ENCODE results near the gene SERPINB4.

DNA sequence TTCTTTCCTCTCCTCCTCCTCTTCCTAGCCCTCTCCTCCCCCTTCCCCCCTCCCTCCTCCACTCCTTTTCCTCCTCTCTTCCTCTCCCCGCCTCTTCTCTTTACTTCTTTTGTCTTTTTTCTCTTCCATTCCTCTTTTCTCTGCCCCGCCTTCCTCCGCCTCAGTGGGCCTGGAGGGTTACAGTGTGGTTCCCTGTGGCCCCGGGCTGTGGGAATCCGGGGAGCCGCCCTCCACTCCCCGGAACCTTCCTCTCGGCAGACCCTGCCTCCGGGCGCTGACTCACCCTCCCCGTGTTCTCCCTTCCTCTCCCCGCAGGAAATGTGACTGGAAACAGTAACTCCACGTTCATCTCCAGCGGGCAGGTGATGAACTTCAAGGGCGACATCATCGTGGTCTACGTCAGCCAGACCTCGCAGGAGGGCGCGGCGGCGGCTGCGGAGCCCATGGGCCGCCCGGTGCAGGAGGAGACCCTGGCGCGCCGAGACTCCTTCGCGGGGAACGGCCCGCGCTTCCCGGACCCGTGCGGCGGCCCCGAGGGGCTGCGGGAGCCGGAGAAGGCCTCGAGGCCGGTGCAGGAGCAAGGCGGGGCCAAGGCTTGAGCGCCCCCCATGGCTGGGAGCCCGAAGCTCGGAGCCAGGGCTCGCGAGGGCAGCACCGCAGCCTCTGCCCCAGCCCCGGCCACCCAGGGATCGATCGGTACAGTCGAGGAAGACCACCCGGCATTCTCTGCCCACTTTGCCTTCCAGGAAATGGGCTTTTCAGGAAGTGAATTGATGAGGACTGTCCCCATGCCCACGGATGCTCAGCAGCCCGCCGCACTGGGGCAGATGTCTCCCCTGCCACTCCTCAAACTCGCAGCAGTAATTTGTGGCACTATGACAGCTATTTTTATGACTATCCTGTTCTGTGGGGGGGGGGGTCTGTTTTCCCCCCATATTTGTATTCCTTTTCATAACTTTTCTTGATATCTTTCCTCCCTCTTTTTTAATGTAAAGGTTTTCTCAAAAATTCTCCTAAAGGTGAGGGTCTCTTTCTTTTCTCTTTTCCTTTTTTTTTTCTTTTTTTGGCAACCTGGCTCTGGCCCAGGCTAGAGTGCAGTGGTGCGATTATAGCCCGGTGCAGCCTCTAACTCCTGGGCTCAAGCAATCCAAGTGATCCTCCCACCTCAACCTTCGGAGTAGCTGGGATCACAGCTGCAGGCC, 59.7 kb downstream of the TNFRSF11A start:
- RRBS: 91% methylated on average over 20 of the region's 61 CpGs

- RRBS: no CpG with 5 or more reads among the region's 10 CpGs
Measured at GRCh38 chr18:62525537-62526007, 2.7 kb downstream of the ZCCHC2 start.

GRCh38 chr18:62538939-62540140, 16.5 kb downstream of the ZCCHC2 start:
- RRBS: no CpG with 5 or more reads among the region's 14 CpGs

DNA sequence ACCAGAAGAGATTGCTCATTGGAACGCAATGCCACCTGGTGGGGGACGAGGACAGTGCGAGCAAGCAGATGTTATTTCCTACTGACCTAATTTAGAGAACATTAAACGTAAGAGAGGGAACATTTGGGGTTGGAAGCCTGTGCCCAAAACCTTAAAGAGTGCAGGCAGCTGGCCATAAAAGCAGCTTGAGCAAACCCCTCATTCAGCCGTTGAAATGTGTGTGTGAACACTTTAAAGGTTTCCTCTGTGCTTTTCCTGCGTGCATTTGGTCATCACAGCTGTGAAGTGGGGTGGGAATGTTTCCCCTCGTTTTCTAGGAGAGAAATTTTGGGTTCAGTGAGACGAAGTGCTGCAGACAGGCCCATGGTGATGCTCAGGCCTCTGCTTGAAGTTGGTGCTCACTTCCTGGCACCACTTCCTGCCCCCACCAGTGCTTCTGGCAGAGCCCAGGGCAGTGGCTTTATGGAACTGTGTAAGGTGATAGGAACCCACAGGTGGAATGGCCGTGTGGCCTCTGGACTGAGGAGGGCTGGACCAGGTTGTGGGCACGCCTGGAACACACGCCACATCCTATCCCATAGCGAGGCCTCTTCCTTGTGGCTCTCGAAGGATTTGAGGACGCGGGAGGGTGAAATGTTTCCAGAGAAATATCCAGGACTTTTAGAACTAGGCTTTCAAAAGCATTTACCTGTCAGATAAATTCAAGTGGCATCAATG, 61.8 kb downstream of the ZCCHC2 start:
- RRBS: no CpG with 5 or more reads among the region's 15 CpGs

DNA sequence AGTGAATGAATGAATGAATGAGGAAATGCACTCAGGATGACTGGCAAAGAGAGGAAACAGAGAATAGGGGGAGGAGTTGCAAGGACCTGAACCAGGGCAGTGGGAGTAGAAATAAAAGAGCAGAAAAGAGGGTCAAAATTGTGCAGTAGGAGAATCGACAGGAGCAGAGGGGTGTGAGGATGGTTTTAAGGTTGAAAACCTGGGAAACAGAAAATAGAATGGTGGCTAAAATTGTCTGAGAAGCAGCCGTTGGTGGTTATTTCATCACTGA, 64.0 kb upstream of the PHLPP1 start:
- RRBS: no CpG with 5 or more reads among the region's 2 CpGs

GRCh38 chr18:62744046-62744931, 28.9 kb downstream of the PHLPP1 start:
- RRBS: no CpG with 5 or more reads among the region's 3 CpGs

DNA sequence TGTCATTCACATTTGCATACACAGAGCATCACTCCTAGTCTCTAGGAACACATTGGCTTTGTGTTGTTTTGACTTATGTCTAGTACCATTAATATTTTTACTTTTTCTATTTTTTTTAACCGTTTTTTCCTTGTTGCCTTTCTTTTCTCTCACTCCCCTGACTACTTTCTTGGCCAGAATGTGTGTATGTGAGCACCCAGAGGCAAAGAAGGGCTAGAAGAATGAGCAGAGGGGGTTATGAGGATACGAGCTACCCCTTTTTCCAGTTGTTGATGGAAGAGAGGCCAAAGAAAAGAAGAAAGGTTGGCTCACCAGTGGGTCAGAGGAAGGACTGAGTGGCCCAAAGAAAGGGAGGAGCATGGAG, 86.5 kb downstream of the PHLPP1 start:
- RRBS: no CpG with 5 or more reads among the region's 2 CpGs

- RRBS: no CpG with 5 or more reads among the region's 21 CpGs
Measured at GRCh38 chr18:63141145-63142372, 178.0 kb downstream of the BCL2 start.

DNA sequence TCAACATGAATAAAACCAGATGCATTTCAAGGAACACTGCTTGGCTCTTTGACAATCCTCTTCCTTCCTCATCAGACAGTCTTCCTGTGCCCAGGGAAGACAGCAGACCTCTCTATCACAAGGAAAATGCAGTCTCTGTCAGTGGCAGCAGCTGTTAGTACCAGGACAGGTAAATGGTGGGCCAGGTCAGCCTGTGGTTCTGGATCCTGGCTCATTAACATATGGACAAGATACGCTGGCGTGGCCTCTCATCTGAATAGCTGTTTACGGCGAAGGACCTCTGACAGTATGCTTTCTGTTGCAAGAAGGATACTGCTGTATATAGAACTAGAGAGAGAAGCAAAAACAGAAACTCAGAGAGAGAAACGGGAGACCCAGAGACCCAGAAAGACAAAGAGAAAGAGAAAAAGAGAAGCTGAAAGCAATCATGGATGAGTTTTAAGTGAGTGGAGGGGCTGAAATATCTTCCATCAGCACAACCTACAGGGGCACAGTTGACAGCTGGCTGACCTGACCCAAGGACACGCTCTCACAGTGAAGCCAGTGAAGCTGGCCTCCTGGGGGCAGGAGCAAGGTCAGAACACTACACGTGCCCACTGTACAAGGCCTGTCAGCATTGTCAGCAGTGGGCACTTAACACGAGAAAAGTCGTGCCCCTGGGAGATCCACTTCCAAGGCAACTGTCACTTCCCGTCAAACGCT, 176.6 kb downstream of the BCL2 start:
- RRBS: no CpG with 5 or more reads among the region's 11 CpGs

GRCh38 chr18:63154742-63155797, 164.5 kb downstream of the BCL2 start:
- RRBS: no CpG with 5 or more reads among the region's 29 CpGs

DNA sequence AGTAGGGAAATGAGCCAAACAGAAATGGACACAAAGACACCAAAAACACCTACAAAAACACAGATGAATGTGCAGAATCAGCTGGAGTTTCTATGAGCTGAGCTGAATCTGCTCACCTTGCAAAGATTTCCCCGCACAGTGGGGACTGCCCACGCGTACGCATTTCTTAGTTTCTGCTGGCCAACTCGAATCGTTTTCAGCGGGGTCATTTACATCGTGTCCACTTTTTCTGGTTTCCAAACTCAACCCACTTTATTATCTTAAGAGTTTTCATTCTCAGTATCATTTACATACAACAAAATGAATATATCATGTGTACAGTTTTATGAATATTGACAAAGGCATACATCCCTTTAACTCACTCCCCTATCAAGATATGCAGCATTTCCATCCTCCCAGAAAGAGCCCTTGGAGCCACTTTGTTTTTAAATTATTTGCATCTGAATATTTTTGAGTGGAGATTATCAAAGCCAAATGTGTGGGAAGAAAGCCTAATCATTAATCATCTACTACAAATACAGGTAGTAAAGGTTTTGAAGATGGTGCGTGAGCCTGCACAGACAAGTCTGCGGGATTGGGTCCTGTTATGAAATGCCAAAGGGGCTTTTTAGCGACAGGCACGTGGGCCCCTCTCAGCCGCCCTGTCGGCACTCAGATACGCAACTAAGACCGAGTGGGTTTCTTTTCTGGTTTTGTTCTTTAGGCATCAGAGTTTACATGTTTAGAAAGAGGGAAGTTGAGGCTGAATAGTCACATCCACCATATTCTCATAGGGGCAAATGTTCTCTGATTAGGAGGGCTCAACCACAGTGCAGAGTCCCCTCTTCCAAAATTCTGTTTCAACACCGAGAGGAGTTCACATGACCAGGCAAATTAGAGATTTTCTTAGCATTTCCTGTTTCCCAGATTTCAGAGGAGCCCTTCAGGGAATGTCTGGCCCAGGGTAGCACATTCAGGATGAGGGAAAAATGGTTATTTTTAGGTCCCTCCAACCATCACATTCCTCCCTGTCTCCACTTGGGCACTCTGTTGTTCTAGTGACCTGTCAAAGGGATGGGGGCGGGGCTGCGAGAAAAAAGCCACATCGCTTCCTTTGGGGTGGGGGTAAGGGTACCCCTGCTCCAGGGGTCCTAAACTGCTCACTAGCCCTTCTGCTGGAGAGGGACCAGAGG, 159.5 kb downstream of the BCL2 start:
- RRBS: no CpG with 5 or more reads among the region's 20 CpGs

DNA sequence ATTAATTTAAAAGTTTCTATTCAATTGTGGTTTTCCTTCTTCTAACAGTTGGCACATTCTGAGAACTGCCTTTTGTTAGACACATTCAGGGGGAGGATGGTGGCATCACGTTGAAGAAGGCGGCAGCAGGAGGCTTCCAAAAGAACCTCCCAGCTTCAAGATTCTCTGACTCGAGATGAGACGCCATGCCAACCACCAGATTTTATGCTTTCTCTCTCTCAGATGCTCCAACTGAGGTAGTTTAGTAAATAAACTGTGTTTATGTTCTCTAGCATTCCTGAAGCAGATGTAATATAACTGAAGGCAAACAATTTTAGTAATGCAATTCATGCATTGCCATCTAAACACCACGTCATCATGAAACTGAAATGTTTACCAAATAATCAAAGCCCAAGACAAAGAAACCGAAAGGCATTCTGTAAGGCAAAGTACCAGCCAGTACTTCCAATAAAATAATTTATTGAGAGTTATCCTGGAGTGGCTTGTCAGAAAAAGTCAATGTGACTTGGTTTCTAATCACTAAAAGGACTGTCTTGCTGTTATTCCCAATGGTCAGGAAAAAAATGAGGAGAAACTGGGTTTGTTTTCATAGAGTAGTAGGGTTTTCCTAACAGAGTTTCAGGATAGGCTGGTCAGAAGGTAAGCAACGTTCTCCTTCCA, 102.6 kb downstream of the BCL2 start:
- RRBS: no CpG with 5 or more reads among the region's 7 CpGs

DNA sequence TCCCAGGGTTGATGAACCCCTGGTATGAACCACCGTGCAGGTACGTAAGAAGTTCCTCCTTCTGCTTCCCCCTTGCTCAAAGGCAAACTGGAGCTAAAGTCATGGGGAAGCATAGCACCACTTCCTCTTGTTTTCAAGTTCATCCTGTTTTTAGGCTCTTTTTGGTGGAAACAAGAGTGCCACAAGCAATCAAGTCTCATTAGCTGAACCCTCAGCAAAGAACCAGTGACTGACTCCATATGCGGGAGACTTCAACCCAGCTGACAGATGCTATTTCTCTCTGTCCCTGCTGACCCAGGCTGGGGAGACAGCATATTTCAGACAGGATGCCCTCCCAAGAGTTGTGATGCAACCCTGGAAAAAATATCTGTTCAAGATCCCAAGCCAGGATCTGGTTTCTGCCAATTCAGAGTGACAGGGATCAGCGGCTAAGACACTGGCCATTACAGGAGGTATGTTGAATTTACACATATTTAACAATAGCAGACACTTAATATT, 47.6 kb downstream of the BCL2 start:
- RRBS: no CpG with 5 or more reads among the region's 4 CpGs

DNA sequence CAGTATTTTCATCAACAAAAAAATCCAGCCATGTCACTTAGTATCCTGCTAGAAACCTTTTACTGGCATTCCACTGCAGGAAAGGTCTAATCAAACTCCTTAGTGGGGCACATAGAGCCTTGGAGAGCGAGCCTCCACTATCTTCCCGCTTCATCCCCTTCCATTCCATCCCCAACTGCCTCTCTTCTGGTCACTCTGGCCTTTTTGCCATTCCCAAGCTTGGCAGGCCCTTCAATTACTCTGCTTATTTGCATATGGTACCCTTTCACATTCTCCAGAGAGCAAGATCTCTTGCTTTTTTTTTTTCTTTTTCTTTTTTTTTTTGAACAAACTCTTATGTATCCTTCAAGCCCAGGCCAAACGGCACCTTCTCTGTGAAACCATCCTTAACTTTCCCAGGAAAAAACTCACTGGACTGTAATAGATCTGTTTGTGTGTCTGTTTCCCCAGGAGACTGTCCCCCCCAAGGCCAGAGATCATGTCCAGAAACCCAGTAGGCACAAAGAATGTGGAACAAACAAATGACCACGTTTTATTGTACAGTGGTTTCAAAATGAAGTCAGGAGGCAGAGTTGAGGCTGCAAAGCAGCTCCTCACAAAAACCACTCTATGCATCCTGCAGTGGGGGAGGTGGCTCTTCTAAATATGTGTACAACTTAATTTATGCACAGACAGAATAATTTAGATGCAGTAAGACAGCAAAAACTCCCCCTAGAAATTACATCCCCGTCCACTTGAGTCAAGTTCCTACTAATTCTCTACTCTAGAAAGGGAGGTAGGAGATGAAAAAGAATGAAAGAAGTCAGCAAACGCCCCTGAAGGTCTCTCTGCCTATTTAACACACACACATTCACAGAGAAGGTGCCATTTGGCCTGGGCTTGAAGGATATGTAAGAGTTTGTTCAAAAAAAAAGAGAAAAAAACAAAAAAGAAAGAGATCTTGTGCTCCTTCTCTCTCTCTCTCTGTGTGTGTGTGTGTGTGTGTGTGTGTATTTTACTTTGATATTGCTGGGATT, 19.8 kb downstream of the BCL2 start:
- RRBS: no CpG with 5 or more reads among the region's 6 CpGs

DNA sequence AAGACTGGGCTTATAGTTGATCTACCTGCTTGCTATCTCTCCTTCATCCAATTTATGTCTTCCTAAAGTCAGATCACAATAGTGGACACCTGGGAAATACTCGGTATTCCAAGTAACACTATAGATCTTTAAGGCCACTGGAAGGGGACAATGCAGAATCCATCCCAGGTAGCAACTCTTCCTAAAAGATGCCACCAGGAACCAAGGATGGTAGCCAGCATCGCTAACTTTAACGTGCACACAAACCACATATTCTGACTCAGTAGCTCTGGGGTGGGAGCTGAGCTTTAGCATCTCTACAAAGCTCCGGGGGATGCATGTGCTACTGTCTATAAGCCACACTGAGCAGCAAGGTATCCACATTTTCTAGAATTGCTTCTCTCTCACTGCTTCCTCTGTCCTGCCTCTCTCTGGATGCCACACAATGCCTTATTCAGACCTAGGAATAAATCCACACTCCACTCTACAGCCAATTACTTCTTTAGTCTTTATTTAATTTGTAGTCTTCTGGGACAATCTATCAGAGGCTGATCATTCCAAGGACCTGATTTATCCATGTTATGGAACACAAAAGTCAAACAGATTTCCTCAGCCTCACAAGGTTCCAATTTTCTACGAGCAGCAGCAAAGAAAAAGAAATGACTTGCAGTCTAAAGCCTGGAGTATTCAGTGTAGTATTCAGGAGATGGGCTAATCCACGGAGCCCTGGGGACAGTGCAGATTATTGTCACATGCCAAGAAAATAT, 4.5 kb downstream of the BCL2 start:
- RRBS: no CpG with 5 or more reads among the region's 6 CpGs

DNA sequence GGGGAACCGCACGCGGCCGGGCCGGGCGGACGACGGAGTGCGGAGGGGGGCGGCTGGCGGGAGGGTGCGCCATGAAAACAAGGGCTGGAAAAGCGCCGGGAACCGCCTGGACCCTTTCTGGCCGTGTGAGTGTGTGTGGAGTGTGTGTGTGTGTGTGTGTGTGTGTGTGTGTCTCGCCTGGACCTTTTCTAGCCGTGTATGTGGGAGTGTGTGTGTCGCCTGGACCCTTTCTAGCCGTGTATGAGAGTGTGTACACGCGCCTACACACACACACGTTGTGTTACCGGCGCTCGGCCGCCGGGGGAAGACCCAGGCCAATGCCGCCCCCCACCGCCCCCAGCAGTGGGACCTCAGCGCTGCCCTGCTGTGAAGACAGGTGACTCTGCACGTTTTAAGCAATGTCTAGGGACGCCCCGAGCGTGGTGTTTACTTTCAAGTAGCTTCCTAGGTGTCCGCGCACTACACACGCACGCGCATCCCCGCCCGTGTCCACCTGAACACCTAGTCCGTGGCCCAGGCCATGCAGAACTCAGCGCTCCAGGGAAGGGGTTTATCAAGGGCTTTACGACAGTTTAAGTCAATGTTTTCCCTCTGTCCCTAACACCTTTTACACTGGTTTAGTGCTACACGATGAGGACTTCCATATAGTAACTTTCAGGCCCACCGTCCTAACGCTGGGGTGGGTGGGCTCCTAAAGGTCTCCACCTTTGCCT, 1.2 kb upstream of the BCL2 start:
- RRBS: 2% methylated on average over 9 of the region's 48 CpGs

DNA sequence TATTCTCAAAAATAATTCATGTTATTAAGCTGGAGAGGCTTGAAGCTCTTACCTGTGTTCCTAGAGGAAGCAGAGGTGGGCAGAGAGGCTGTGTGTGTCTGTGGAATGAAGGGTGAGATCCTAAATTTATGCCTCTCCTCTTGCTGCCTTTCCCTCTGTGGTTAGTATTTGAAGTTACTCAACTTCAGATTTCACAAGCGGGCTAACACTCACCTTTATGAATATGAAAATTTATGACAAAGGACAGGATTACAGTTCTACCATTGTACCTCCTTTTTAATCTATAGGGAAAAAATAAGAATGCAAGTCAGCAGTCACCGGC, at the start of gene SERPINB4:
SERPINB4 (minus strand) TSS at position 100 of the 322 bp plus-strand sequence.
- RRBS: no CpG with 5 or more reads among the region's 2 CpGs

DNA sequence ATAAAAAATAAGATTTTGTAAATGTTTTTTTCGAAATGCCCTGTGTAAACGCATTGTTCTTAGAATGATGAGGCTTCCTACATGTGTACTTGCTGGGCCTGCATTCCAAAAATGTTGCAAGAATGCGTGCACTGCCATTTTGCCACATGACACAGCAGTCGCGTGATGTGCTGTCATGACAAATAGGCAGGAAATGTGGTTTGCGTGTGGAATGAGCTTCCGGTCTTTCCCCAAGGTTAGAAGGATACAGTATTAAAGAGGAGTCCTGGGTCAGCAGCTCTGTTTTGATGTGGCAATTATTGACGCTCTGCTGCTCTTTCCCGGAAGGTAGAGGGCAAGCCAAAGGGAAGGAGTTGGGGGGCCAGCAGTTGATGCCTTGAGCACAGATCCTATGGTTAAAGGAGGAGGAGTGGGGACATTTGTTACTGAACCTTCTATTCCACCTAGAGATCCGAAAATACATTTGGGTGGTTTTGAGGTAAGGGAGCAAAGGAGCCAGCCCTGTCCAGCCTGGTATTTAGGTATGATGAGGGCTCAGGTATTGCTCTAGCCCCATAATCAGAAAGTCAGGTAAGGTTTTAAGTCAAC, 18.0 kb upstream of the SERPINB2 start:
- RRBS: 11% methylated on average over 3 of the region's 10 CpGs

All from HL-60 (cell line).